Epithelial cell of proximal tubule (primary cell): ENCODE results near the gene SMPD4.

DNA sequence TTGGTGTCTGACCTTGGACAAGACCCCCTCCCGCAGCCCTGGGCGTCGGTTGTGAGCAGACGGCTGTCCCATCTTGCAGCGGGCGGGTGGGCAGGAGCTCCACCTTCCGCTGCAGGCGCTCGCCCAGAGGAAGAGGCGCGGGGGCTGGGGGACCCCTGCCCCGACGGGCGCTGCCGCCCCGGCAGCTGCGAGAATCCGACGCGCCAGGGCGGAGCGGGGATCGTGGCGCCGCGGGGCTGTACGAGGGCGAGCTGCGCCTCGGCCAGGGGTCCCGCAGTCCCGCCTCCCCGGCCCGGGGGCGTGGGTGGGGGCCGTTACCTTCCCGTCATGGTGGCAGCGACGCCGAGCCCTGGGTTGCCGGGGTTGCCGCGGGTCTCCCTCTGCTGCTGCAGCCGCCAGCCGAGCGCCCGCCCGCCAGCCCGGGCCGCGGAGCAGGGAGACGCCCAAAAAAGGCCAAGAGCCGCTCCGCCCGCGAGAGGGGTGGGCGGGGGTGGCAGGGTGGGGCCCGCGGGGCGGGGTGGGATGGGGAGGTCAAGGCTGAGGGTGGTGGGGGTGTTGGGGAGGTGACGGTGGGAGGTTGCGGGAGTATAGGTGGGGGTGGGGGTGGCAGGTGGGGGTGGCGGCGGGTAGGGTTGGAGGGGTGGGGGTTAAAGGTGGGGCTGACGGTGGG is 499 bp downstream of the LIMS2 start:
- RAMPAGE, long total RNA: no peak
- RRBS: 2% methylated on average over 22 of the region's 65 CpGs

- RAMPAGE, long total RNA: no peak
- RRBS: no CpG with 5 or more reads among the region's 16 CpGs
Measured at GRCh38 chr2:127862085-127862719, 4.2 kb upstream of the POLR2D start.

DNA sequence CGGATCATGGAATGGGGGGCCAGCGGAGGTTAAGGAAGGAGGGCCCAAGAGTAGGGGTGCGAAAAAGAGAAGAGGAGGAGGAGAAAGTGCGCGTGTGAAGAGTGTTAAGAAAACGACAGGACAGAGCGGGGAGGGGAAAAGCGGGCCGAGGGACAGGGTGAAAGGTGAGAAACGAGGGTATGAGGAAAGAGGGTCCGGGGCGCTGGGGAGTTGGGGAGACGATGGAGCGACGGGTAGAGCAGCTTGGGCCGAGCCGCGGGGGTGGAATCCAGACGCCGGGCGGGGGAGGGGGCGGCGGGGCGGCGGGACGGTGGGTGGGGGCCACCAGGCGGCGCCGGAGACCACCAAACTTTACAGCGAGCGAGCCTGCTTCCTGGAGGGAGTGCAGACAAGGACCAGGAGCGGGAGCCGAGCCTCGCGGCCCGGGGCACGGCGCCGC is 612 bp downstream of the AMMECR1L start:
- RAMPAGE, long total RNA: no peak
- RRBS: no CpG with 5 or more reads among the region's 39 CpGs

DNA sequence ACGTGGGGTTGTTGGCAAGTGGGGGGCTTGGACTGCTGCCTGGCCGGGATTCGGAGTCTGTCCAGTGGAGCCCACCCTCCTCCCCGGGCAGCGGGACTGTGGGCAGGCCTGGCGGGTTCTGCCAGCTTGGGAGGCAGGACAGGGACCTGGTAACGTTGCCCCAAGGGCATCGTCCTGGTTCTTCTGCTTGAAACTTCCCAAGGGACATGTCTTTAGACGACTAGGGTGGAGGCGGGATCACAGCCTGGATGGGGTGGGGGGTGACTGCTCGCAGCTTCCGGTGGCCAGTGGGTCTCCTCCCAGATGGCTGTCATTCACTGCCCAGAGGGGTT is 4.1 kb upstream of the HS6ST1 start:
- RAMPAGE, long total RNA: no peak
- RRBS: 68% methylated on average over 1 of the region's 12 CpGs

GRCh38 chr2:128472881-128473874 is 154.5 kb upstream of the HS6ST1 start:
- RAMPAGE, long total RNA: no peak
- RRBS: no CpG with 5 or more reads among the region's 28 CpGs

DNA sequence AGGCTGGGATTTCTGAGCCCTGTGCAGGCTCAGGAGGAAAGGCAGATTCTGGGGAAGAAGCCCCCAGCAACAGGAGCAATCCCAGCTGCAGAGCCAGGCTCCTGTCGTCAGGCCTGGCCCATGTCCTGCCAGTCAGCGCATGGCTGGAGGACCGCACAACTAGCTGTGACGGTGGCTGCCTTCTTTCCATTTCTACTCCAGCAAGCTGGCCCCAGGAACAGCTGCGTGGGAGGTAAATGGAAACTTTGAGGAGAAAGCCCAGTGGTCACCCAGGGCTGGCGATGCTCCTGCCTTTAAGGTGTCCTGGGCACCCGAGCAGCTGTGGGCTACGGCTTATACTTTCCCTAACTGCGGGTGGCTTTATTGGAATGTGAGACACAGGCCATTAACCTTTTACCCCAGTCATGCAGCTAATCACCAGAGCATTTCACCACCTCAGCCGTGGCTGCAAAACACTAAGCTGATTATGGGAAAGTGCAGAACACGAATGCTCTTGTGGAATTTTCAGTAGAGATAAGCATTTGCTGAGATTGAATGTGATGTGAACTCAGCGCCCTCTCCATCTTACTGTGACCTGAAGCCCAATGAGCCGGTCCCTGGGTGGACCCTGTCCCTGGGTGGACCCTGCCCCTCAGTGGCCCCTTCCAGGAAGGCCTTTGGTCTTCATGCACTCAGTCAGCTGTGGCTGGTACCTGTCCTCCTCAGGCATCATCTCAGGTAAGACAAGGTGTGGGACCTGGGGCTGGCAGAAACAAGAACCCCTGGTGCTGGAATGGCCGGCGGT is 275.3 kb upstream of the HS6ST1 start:
- RAMPAGE, long total RNA: no peak
- RRBS: no CpG with 5 or more reads among the region's 15 CpGs

- RAMPAGE, long total RNA: start-site peak on the minus strand at chr2:130181581-130181602, 117 and 221 reads in 2 replicates
- RRBS: 2% methylated on average over 24 of the region's 67 CpGs
Measured at GRCh38 chr2:130181041-130181855, at the start of gene SMPD4. SMPD4 (minus strand) TSS chr2:130181602.

DNA sequence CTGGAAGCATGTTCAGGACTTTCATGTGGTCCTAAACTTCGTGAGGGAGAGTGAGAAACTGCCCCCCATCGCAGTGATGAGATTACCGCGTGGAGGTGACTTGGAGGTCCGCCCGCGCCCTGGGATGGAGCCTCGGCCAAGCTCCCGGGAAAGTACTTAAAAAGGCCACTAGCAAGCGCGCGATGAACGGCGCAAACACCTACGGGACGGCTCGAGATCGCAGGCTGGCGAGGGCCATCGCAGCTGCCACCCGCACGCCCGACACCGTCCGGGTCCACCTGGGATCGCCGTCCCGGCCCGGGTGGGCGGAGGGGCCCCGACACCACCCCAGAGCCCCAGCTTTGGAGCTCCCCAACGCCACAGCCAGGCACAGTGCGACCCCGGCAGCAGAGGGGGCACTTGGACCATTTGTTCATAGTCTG is 53.6 kb downstream of the CCDC115 start:
- RAMPAGE, long total RNA: no peak
- RRBS: 67% methylated on average over 6 of the region's 34 CpGs

DNA sequence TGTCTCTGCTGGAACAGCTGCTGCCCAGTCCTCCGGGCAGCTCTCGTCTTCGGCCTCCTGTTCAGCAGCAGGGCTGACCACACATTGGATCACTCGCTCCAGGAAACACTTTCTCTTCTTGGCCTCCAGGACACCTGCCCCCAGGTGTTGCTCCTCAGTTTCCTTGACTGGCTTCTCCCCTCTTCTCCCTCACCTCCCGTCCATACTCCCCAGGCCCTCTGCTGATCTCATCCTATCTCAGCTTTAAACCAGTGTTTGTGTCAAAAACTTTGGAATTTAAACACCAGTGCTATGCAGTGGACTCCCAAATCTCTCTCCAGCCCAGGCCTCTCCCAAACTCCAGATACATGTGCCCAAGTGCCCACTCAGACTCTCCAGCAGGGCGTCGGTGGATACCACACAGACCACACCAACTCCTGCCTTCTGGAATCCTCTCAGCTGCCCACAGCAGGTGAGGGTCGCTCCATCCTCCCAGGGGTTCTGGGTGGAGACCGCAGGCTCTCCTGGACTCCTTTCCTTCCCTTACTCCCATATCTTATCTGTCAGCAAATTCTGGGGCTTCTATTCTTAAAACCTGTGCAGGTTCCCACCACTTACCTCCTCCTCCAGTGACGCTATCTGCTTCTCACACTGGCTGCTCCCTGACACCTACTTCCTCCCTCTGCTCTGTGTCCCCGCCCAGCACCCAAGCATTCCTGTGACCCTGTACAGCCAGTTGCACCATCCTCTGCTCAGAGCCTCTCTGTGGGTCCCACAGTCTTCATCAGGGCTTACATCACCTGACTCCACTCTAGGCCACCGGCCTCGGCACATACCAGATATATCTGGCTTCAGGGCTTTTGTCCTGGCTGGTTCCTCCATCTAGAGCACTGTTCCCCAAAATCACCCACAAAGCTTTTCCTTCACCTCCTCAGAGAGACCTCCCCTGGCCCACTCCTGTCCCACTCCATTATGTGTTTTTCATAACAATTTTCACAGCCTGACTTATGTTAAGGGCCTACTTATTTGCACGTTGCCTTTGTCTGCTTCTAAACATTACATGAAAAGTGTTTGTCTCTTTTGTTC is 2.0 kb downstream of the CCDC115 start:
- RAMPAGE, long total RNA: no peak
- RRBS: no CpG with 5 or more reads among the region's 14 CpGs

DNA sequence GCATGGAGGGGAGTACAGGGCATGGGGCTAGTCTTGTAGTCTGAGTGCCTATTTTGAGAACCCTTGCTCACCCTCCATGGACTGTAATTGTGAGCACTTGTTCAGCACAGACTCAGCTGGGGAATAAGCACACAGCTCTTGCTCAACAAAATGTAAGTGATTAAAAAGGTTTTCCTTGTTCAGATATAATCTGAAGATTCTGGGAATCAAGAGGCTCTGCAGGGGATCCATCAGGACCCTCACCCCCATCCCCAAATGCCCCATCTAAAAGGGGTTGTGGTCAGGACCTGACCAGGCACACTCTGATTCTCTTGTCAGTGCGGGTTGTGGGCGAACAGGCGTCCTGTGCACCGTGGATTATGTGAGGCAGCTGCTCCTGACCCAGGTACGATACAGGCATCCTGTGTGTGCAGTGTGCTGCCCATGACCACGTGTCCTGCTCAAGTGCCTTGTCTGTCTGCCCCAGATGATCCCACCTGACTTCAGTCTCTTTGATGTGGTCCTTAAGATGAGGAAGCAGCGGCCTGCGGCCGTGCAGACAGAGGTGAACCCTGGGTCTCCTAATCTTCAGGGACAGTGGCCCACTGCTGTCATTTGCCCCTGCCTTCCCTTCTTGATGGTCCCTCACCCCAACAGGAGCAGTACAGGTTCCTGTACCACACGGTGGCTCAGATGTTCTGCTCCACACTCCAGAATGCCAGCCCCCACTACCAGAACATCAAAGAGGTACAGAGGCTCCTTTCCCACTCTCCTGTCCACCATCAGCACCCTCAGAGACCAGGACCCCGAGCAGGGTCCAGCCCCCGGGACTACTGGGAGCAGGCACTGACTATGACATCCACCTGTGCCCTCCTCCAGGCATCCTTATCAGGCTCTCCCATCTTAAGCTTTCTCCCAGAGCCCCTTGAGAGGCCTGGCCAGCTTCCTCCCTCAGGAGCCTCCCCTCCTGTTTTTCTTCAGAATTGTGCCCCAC is 14.7 kb downstream of the PTPN18 start:
- RAMPAGE, long total RNA: no peak
- RRBS: no CpG with 5 or more reads among the region's 12 CpGs

DNA sequence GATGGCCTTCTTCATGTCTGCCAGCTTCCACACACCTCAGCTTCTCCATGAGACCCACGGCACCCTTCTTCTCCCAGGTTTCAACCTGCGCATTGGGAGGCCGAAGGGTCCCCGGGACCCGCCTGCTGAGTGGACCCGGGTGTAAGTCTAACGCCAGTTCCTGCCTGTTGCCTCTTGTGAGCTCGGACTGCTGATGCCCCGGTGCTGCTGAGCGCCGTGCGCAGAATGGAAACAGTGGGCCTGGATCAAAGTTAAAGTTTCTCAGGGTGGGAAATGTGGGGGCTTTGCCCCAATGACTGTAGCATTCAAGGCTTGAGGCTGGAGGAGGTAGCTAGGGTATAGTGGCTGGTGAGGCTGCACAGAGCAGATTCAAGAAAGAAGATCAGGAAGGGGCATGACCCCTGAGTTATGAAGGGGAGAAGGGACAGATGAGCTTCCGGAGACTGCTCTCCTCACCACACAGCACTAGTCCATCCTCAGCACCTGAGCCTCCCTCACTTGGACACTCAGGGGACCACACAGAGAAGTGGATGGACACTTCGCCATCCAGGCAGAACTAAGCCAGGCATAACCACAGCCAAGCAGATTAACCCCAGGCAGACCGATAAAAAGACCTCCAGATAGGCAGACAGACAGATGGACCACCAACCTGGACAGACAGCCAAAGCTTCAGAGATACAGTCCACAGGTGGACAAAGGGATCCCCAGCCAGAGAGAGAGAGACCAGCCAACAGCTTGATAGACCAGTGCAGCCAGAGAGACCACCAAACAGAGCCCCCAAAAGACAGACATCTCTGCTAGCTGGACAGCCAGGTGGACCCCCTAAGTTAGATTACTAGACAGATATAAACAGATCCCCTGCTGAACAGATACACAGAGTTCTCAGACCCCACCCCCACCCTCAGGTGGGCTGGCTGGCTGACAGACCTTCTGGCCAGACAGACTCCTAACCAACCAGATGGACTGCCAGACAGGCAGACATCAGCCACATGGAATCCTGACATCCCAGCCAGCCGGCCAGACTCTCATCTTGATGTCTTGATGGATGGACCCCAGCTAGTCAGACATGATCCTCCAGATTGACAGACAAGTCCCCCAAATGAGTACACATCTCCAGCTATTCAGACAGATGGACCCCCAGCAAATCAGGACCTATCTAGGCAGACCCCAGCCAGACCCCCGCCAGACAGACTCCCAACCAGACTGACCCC is 17.6 kb downstream of the PTPN18 start:
- RAMPAGE, long total RNA: no peak
- RRBS: 73% methylated on average over 4 of the region's 17 CpGs

DNA sequence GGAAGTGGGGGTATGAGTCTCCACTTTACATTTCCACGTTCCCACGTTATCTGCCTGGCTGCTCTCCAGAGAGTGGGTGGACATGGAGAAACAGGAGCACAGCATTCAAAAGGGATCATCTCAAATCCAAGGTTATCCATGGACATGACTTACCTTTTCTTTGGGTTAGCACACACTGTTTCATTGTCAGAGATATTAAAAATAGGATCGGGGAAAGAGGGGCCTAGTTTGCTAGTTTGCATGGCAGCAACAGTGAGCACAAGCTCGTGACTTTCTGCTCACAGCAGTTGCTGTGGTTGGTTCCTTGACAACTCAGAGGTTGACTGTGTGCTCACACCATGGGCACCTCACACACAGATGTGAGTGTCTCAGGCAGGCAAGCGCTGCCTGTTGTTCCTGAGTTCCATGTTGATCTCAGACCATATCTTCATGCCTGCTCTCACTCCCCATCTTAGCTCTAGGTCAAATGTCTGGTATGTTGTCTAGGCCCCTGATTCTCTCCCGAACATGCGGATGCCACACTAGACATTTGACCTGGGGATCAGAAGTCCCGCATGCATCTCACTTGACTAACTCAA is 32.6 kb downstream of the PTPN18 start:
- RAMPAGE, long total RNA: no peak
- RRBS: no CpG with 5 or more reads among the region's 8 CpGs

GRCh38 chr2:130797924-130798391 is 38.8 kb upstream of the ARHGEF4 start:
- RAMPAGE, long total RNA: no peak
- RRBS: 2% methylated on average over 28 of the region's 51 CpGs

DNA sequence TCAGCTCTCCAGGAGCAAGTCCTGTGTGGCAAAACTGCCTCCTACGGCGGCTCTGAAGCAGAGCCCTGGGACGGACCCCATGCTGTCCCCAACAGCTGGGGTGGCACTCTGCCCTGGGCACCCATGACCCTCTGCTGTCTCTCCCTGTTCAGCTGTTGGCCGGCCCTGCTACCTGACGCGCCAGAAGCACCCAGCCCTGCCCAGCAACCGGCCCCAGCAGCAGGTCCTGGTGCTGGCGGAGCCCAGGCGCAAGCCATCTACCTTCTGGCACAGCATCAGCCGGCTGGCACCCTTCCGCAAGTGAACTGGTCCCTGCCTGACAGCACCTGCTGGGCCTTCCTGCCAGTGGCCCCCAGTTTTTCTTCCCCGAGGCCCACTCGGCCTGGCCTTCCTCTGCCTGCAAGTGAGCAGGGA is 47.4 kb downstream of the FAM168B start:
- RAMPAGE, long total RNA: no peak
- RRBS: 75% methylated on average over 7 of the region's 13 CpGs

DNA sequence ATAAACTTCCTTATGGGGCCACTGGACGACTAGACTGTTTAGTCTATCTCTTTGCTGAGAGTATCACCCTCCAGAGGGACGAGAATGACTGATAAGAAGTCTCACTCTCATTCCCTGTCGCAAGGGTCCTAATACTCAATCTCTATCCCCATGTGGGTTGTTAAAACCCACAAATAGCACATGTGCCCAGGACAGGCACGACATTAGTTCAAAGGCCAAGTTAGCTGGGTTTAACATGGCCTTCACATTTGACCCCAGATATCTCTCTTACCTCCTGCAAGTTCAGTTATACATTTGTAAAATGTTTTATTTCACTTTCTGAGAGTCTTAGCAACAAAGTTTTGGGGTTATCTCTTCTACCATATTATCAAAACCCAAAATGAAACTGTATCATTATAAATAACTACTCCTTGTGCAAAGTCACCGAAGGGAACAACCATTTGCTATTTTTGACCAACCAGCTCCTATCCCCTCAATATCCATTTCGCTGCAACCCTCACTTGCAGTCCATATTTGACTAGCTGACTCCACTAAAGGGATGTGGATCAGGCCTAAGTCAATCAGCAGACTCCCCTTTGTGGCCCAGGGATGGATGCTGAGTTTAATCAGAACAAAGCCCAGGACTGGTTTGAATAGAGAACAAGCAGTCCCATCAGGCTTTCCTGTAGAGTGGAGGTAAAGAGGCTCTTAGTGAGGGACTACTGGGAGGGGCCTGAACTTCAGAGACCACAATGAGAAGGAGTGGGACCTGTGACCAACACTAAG is 11.5 kb downstream of the FAM168B start:
- RAMPAGE, long total RNA: no peak
- RRBS: no CpG with 5 or more reads among the region's 6 CpGs

DNA sequence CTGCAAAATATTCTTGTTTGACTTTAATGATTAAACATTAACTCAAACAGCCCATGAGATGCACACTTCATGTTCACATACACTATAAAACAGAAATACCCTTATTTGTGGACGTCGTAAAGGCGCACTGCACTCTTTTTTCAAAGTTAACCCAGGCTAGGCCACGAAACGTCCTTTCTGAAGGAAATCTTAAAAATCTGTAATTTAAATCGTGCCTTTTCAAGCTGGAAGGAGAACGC is 789 bp downstream of the FAM168B start:
- RAMPAGE, long total RNA: no peak
- RRBS: no CpG with 5 or more reads among the region's 7 CpGs

DNA sequence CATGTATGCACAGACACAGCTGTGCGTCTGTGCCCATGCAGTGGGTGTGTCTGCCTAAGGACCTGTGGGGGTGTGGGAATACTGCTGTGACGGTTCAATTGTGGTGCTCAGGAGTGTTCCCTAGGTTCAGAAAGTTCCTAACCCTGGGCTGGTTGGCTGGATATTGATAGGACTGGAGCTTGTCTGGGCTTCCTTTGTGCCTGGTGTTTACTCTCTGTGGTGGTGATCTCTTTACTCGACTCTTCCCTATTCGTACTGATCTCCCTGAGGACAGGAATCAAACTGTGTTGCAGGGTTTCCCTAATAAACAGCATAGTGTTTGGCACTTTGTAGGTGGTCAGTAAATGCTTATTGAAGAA is 1.3 kb downstream of the PLEKHB2 start:
- RAMPAGE, long total RNA: no peak
- RRBS: no CpG with 5 or more reads among the region's 4 CpGs

GRCh38 chr2:131127774-131128830 is 23.0 kb downstream of the PLEKHB2 start:
- RAMPAGE, long total RNA: no peak
- RRBS: no CpG with 5 or more reads among the region's 5 CpGs

DNA sequence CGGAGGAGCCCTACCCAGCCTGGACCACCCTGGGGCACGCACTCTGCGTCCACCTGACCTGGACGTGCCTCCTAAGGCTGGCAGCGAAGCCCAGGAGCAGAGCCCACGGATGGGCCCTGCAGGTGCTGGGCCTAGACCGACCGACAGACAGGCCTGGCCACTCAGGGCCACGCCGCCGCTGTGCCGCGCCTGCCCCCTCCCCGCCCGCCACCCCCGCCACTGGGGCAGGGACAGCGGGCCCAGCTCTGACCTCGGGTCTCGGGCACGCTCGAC is 635 bp downstream of the MZT2A start:
- RAMPAGE, long total RNA: no peak
- RRBS: no CpG with 5 or more reads among the region's 21 CpGs

DNA sequence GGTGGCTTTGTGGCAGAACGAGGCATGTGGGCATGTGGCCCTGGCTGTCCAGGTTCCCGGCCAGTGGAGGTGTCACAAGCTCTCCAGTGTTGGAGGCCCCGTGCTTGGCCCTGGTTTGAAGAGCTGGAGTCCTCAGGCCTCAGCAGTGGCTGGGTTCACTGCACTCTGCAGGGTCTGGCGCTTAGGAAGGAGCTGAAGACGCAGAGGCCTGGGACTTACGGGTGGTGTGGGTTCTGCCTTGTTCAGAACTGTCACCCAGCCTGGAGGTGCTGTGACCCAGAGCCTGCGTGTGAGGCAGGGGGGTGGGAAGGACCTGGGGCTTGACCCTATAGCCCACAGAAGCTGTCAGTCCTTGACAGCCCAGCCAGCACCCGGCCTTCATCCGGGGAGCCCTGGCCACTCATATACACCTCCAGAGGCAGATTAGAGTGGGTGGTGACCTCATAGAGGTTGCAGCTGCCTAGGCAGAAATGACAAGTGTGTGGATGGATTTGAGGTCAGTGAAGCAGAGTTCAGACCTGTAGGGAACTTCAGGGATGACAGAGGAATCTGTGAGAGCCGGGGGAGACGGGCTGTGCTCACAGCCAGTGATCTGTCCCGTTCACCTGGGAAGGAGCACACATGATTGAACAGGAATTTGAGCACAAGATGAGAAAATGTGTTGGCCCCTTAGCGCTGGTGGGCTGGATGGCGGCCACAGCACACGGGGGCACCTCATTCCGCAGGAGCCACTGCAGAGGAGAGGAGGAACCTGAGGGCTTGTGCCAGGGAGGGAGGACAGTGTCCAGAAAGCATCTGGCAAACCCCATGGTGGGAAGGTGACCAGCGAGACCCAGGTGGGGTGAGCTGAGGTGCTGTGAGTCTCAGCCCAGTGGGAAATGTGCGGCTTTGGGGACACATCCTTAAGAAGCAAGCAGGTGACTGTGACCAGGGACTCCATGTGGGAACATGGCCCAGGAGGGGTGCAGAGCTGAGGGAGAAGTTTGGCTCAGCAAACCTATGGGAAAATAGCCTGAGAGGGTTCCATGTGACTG is 15.4 kb upstream of the CCDC74A start:
- RAMPAGE, long total RNA: no peak
- RRBS: no CpG with 5 or more reads among the region's 18 CpGs